ENCODE measurements around the gene USP47.

DNA sequence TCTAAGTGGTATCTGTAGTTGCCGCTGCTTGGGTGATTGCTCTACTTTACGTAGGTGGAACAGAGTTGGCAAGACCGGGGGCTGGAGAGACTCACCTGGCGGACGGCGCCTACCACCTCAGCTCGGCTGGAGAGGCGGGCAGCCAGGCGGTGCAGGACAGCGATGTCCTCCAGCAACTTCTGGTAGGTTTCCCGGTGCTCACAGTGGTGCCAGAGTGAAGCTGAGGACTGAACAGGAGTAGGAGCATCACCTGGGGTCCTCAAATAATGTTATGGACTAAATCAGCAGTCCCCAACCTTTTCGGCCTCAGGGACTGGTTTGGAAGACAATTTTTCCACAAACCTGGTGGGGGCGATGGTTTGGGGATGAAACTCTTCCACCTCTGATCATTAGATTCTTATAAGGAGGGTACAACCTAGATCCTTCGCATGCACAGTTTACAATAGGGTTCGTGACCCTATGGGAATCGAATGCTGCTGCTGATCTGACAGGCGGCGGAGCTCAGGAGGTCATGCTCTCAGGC is 34.6 kb upstream of the LYVE1 start:
- PRO-cap: no peak

- PRO-cap: no peak
These were observed 37.8 kb upstream of the LYVE1 start for GRCh38 chr11:10605804-10607035.

GRCh38 chr11:10618500-10619074 is 50.1 kb upstream of the LYVE1 start:
- PRO-cap: no peak

- PRO-cap: unidirectional peak, plus-strand start at chr11:10660001
These were observed 34.0 kb downstream of the IRAG1 start for GRCh38 chr11:10659526-10660084.

DNA sequence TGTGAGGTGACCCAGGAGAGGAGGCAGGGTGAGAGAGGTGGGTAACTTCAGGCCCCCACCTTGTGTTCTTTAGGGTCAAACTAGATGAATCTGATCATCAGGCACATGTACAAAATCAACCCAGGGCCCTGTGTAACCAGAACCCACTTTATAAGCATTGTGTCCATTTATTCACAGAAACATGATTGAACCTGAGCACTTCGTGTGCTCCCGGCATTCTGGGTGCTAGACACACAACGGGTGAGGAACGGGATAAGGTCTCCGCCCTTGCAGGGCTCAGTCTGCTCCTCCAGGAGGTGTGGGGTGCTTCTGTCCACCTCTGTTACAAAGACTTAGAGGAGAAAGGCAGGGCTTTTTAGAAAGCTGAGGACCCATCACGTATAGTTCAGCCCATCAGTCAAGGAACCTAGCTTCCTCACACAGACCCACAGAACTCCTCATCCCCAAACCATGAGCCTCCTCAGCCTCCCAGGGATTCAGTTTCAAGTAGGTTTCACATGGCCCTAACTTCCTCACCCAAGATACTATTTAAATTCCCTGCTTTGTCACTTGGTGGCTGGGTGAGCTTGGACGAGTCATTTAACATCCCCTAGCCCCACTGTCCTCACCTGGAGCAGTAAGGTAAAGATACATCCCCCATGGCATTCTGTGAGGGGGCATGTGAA is 2.4 kb downstream of the IRAG1 start:
- PRO-cap: no peak

- PRO-cap: no peak
These were observed 21.8 kb upstream of the CTR9 start for GRCh38 chr11:10729209-10729730.

- PRO-cap: no peak
These were observed 11.4 kb downstream of the ZBED5 start for GRCh38 chr11:10846363-10846984.

- PRO-cap: no peak
These were observed 196.6 kb downstream of the CSNK2A3 start for GRCh38 chr11:11156432-11156830.

DNA sequence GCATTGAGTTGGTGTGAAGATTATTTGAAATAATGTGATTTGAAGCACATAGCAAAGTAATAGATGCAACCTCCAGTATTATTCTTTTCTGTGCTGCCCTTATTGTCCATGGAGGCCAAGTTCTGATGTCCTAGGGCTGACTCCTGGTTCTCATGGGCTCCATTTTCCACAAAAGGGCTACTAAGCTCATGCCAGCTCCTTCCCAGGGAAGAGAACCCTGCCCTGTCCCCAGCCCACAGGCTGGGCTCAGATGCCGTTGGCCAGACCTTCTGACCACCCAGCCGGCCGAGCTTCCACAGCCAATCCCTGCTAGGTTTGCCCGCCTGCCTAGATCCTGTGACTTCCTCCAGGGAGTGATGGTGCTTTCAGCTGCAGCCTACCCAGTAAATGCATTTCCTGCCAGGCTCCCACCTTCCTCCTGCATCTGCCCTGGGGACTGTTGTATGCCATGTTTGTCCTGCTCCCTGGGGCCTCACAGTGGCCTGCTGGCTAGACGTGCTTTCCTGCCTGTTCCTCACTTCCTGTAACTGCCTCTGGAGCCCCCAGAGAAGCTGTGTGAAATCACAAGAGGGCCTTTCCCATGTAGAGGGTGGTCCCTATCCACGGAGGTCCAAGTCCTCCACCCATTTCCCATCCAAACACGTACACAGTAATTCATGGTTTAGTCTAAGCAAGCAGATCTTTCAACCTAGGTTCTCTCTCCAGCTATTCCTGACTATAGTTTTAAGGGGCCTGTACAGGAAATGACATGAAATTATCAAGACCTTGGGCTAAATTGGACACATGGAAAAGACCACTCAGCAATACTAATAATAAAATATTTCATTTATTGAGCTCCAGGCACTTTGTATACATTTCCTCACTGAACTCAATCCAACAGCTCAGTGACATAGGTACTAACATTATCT is 86.2 kb downstream of the GALNT18 start:
- PRO-cap: no peak

DNA sequence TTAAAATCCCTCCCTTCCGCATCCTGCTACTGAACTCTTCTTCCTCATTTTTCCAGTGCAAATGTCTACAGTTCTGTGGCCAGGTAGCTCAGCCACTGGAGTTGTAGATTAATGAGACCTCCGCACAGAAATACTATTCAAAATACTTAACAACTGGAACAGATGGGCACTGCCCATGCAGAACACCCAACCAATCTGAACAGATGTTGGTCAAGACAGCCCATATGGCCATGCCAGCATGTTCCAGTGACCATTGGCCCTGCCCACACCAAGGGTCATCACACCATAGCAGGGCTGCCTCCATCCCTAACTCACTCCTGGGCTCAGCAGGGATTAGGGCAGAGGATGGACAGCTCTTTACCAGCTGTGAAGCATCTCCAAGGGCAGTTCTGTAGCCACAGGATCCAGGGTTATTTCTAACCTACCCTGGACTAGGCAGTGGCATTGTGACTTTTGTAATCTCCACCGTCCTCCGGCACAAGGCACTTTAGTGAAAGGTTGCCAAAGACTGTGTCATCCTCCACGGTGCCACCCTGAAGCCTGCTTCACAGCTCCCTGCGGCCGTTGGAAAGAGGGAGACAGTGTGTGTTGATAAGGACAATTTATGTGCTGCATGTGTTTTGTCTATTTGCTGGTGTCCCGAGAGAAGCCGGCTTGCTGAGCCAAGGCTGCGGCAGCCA is 41.2 kb downstream of the GALNT18 start:
- PRO-cap: no peak

- PRO-cap: bidirectional peak, plus-strand start at chr11:11841972, minus-strand start at chr11:11841912
These were observed at the start of gene USP47 for GRCh38 chr11:11841608-11842268. USP47 (plus strand) TSS chr11:11841972.

DNA sequence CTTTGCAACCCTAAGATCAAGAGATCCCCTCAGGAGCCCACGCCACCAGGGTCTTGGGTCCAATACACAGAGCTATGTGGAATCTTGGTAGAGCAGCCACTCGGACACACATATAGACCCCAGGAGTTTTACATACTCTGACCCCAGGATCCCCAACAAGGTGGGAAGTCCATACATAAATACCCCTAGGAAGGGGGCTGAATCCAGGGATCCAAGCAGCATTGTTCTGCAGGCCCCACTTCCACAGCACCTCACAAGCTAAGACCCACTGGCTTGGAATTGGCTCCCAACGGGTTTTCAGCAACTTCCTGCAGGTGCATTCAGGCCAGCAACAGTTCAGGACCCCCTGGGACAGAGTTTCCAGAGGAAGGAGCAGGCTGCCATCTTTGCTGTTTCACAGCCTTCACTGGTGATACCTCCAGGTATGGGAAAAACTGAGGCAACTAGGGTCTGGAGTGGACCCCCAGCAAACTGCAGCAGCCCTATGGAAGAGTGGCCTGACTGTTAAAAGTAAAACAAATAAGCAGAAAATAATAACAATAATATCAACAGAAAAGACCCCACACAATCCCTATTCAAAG is 43.8 kb downstream of the USP47 start:
- PRO-cap: no peak

DNA sequence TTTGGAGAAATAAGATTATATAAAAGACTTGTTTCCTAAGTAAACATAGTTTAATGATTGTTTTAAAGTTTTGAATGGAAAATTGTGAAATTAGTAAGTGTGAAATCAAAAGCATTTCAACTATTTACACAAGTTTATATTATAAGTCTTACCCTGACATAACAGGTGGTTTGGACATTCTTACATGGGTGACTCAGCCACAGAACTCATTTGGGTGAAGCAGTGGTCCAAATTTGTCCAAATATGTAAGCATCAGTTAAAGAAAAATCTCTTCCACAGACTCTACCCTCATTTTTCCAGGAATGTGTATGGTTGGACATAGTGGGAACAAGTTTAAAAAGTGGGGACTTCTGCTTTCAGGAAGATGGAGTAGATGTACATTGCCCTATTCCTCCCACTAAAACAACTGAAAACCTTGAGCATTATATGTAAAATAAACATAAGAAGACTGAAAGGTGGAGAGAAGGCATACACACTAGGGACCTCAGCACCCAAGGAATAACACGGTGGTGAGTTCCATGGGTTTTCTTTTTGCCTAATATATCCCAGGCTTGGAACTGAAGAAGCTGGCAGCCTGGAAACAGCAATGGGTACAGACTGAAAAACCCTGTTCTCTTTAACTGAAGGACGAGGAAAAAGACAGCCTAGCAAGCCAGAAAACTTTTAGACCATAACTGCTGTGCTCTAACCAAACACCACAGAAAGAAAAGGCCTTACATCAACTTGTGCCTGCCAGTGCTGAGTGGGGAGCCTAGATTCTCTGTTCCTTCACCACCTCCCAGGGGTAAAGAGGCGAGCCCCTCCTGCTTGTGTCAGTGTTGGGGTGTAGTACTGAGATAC is 68.2 kb downstream of the USP47 start:
- PRO-cap: no peak

GRCh38 chr11:11960205-11961318 is 47.9 kb downstream of the DKK3 start:
- PRO-cap: no peak

GRCh38 chr11:12005343-12005876 is 3.0 kb downstream of the DKK3 start:
- PRO-cap: no peak

DNA sequence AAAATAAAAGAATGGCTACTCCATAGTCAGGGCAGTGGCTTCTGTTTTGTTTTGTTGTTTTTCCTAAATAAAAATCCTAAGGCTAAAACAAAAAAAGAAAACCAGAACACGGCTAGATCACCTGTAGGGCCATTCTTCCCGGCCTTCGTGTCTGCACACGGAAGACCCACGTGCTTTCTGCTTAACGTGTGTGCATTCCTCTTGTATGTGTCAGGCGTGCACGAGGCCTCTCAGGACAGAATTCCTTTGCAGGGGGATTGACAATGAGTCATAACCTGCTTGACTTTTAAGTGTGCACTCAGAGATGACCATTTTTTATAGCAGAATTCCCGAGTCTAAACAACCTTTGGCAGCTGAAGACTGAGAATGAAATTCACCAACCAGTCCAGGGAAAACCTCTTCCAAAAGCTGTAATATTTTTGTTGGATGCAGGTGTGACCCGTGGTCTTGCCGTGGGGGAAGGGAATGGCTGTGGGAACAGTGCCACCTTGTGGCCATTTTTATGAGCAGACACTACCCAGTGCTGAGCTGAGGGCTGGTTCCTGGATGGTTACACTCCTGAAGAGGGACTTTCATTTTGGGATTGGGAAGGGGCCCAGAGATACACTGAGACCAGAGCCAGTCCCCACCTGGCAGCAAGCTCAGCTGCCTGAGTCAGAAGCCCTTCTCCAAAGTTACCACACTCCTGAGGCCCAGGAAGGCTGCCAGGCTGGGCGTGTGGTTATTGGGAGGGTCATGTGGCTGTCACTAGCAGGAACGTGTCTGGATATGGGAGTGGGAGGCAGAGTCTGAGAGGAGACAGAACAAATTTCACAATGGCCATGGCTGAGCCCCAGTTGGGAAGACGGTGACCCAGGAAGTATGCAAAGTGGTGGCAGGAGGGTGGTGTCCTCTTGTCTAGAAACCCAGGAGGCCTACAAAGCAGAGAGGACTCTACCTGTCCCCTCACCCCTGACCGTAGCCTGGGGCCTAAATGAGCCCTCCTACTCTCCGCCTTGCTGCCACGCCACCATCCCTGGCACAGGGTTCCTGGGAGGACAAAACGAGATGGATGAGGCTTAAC is 35.8 kb upstream of the DKK3 start:
- PRO-cap: no peak

DNA sequence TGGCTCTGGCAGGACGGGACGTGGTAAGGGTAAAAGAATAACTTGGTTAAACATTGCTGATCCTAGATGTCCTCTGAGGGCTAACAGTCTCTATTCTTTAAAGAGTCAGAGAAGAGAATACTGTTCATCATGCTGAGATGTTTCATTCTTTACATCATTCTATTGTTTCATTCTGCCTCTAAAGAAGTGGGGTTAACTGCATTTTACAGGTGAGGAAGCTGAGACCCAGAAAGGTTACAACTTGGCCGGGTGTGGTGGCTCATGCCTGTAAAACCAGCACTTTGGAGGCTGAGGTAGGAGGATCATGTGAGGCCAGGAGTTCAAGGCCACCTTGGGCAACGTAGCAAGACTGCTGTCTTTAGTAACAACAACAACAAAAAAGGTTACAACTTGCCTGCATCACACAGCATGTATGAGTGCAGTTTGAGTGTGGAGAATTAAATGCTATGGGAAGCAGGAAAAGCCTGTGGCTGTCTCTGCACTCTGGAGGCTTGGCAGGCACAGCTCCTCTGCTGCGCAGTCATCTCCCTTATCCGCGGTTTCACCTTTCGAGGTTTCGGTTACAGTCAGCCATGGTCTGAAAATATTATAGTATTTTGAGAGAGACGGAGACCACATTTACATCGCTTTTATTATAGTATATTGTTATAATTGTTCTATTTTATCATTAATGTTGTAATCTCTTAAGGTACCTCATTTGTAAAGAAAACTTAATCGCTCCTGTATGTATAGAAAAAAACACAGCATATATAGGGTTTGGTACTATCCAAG is 2.8 kb downstream of the MICAL2 start:
- PRO-cap: no peak

- PRO-cap: no peak
These were observed 14.3 kb downstream of the MICAL2 start for GRCh38 chr11:12124497-12125261.

DNA sequence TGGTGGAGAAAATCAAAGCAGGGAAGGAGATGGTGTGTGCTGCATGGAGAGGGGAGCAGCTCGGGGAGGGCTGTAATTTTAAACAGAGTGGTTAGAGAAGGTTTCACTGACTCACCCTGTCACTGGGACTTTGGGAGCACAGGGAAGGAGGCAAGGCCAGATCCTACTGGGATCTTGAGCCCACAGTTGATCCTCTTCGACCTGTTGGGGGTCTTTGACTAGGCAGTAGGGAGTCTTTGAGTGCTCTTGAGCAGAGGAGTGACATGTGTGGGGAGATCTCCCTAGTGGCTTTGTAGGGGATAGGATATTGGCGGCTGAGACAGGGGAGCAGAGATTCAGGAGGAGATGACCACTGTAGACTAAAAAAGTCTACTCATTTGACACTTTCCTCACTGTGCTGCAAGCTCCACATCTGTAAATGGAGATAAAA is 17.1 kb downstream of the MICAL2 start:
- PRO-cap: no peak

GRCh38 chr11:12149631-12150384 is 39.4 kb downstream of the MICAL2 start:
- PRO-cap: no peak